HGPS cell (cell line): ENCODE measurements around the genes ELF3, GPR37L1 and ARL8A.

- RRBS = no CpG with 5 or more reads among the region's 13 CpGs
Measured at GRCh38 chr1:201374580-201375597, 2.6 kb downstream of the TNNT2 start.

- RRBS = 93% methylated on average over 2 of the region's 7 CpGs
Measured at GRCh38 chr1:201498411-201498776, 8.5 kb downstream of the CSRP1 start.

GRCh38 chr1:201500561-201501682 lies 6.0 kb downstream of the CSRP1 start:
- RRBS = no CpG with 5 or more reads among the region's 12 CpGs

DNA sequence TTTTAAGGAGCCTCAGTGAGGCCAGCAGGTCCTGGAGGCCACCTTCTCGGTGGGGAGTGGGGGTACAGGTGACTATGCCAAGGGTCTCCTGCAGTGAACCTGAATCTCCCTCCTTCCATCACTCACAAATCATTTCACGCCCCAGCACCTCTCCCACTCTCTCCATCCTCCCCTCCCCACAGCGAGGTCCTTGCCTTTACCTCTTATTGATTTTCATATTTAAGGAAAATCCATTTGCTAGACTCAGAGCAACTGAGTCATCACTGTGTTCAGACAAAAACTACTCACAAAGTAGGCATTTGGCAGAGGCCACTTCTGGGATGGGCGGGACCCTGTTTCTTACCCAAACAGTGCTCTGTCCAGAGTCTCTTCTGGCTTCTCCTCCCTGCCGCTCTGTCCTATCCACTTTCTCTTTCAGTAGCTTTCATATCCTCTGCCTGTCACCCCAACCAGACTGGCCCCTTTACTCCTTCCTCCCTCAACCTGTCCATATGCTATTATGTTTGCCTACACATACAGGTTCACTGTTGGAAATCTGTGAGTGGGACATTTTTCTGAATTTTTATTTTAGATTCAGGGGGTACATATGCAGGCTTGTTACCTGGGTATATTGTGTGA lies 2.4 kb upstream of the NAV1 start:
- RRBS = no CpG with 5 or more reads among the region's 5 CpGs

DNA sequence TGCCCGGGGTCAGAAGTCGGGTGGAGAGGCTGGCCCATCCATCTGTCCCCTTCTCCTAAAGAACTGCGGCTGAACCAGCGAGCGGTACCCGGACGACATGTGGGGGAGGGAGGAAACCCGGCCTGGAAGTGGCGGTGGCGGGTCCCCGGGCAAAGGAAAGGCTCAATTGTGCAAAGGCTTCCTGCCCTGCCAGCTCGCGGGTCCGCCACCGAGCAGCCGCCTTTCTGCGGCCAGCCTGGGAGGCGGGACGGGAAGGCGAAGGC lies 410 bp upstream of the NAV1 start:
- RRBS = 5% methylated on average over 6 of the region's 20 CpGs

DNA sequence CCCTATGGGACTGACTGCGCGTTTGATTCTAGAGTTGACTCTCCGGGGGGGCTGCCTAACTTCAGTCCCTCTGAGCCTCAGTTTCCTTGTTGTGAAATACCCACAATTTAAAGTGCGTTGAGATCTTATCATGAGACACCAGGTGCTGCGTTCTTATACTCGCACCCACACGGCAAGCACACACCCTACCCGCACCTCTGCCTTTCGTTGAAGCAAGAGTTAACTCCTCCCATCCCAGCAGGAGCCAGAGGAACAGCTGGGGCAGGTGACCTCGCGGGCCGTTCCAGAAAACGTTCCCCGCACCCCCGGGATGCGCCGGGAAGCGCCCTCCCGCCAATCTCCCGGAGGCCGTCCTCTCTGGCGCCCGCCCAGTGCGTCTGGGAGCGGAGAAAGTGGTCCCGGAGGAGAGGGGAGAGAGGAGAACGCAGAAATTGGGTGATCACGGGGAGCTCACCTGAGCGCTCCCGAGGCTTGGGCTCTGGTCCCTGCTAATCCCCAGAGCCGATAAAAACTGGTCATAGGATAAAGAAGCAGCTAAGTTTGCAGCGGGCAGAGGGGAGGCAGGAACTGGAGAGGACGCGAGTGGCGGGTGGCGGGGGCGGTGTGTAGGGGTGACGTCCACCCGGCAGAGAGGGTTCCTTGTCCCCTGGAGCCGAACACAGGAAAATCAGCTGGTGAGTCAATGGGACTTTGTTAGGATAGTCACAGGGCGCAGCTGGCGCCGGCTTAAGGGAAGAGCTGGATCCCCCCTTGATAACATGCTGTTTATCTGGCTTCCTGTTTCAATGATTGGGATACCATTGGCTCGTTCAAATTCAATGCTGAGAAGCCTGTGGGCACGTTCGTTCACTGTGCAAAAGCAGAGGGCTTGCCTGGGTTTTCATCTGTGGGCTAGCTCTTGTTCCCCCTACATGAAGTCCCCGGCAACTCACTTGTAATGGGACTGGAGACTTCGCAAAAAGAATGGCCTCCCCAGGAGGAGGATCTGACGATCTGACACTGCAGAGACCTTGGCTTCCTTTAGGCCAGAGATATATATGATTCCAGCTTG lies 963 bp downstream of the NAV1 start:
- RRBS = 6% methylated on average over 15 of the region's 49 CpGs

DNA sequence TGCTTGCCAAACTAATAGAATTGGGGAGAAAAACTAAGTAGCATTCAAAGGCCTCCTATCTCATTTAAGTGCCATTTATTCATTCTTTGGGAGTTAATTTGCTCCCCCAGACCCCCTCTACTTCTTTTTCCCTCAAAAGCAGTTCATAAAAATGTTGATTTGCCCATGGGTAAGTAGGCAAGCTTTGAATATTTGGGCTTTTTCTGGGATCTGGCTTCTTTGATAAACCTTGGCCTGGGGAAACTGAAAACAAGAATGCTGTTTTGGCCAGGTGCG lies 2.3 kb downstream of the NAV1 start:
- RRBS = no CpG with 5 or more reads among the region's 1 CpG

DNA sequence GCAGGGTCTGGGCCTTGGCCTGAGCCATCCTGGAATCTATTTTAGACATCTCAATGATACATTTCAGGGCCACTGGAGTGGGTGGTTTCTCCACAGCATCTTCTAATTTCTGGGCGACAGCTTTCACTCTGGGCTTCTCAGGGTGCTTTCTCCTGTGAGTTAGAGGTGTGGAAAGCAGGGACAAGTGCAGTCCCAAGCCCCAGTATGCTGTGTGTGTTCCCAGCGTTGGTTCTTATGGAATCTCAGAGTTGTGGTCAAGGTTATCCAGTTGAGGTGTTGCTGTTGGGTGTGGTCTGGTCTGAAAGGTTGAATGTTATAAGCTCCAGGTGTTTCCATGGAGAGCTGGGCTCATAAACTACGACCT lies 117.2 kb downstream of the NAV1 start:
- RRBS = no CpG with 5 or more reads among the region's 3 CpGs

DNA sequence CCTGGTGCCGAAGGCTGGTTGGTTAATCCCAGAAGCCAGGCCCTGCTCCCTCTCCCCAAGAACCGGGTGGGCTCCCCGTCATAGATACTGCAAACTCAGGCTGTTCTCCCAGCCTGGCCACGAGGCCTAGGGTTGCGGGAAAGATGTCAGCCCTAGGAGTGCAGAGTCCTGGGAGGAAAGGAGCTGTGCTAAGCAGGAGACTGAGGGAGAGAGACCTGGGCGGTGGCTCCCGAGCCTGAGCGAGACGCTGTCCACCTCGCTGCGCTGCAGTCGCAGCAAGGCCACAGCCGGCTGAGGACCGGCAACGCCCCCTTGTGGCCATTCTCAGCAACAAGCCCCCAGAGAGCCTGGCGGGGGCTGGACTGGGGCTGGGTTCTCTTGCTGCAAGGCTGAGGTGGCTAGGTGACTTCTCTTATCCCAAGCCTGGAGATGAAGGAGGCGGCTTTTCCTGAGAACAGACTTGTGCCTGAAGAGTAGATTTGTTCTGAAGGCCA lies 124.8 kb upstream of the IPO9 start:
- RRBS = no CpG with 5 or more reads among the region's 17 CpGs

DNA sequence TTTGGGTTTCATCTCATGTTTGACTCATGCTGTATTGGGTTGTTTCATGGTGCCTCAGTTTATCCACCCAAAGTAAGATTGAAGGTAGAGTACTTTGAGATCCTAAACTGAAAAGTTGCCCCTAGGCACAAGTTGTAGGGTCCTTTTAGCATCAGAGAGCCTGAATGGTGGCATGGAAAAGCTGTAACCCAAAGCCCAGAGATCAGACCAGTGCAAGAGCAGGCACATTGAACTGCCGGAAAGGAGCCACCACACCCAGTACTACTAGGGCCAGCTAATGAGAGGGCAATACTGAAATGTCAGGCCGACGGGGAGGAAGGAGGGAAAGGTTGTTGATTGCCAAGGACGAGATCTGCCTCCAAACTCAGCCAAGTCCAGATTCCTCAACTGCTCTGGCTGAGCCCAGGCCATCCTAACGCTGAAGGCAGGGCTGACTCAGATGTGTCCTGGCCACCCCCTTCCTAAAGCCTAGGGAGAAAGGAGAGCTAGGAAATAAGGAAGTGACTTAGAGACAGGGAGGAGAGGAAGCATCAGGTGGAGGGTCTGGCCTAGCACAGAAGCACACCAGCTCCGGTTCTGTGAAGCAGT lies 42.2 kb upstream of the IPO9 start:
- RRBS = no CpG with 5 or more reads among the region's 6 CpGs

- RRBS = no CpG with 5 or more reads among the region's 10 CpGs
Measured at GRCh38 chr1:201883386-201884257, 5.1 kb upstream of the SHISA4 start.

GRCh38 chr1:201886194-201886545 lies 2.5 kb upstream of the SHISA4 start:
- RRBS = no CpG with 5 or more reads among the region's 4 CpGs

DNA sequence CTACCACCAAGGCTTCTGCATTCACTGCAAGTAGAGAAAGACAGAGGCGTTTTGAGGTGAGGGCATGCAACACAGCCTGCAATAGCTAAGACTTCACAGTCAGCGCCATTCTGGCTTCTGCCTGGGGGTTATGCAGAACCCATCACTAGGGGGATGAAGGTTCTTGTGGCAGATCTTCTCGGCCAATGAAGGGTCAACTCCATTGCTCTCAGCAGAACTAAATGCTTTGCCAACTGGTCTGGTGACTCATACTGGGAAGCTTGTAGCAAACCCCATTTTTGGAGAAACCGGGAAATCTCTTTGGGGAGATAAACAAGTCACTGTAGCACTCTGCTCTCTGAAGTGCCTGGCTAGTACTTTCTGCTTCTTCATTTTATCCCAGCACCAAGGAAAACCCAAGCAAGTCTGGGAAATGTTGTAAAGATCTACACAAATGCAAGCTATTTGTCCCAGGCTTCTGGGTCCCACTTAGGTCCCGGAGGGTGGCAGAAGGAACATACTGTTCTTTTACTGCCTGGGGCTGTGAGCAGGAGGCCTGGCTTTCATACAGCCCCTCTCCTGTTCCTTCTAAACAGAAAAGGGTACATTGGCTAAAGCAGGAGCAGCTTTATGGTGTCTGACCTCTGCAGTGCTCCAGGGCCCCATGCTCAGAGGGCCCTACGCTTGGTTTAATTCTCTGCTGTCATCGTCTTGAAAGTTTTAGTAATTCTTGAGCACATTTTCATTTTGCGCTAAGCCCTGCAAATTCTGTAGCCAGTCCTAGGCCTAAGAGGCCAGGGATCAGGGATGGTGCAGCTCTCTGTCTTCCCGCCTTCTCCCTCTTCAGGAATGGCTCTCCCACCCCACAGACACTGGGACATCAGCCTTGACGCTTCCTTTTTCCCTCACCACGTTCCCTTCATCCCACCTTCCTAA lies 28.8 kb downstream of the LMOD1 start:
- RRBS = no CpG with 5 or more reads among the region's 11 CpGs

DNA sequence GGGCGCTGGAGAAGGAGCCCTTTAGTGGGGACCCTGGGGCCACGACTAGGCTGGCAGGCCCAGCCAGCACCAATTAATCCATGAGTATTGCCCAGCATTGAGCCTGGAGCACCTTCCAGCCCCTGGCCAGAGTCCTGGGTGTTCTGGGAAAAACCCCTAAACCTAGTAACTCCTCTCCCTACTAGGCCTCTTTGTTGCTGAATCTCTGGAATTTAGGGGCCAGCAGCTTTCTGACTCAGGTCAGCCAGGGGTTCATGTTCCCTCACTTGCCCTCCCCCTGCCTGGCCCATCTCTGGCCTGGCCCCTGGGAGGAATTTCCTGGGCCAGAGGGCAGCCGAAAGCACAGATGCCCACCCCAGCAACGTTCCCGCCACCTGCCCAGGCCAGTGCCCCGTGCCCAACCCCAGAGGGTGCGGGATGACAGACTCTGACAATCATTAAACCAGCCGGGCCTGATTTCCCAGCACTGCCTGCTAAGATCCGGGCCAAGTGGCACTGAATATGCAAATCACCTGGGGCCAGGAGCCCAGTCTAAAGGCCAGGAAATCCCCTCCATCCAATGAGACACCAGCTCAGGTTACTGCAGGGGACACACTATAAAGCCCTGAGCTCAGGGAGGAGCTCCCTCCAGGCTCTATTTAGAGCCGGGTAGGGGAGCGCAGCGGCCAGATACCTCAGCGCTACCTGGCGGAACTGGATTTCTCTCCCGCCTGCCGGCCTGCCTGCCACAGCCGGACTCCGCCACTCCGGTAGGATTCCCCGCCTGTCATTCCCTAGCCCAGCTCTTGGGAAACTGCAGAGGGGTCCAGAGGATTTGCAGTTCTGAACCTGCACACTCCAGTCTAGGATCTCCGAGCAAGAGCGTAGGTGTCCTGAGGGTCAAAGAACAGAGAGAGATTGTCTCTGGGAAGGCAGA lies at the start of gene ELF3:
ELF3 (plus strand) TSS at position 630 of the 916 bp plus-strand sequence.
- RRBS = 90% methylated on average over 7 of the region's 22 CpGs

- RRBS = no CpG with 5 or more reads among the region's 4 CpGs
Measured at GRCh38 chr1:202047756-202048404, 37.5 kb downstream of the ELF3 start.

- RRBS = 13% methylated on average over 5 of the region's 13 CpGs
Measured at GRCh38 chr1:202122497-202123088, at the start of gene GPR37L1. Gene GPR37L1, plus strand, starts transcription at chr1:202122917.

GRCh38 chr1:202128083-202128536 lies 5.4 kb downstream of the GPR37L1 start:
- RRBS = no CpG with 5 or more reads among the region's 17 CpGs

DNA sequence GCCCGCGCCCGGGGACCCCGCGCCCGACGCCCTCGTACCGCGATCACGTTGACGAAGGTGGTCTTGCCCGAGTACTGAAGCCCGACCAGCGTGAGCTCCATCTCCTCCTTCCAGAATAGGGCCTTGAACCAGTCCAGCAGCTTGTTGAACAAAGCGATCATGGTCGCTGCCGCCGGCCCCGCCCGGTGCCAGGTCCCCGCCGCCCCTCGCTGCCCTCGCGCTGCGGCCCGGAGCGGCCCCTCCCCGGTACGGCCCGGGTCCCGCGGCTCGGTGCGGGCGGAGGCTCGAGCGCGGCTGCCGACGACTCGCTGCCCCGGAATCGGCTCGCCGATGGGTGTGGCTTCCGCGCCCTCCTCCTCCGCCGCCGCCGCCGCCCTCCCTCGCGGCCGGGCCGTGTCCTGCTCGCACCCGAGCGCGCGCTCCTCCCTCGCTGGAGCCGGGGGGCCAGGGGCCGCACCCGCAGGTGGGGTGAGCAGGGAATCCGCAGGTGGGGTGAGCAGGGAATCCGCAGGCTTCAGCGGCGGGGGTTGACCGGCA lies at the start of gene ARL8A:
ARL8A (minus strand) TSS at position 326 of the 537 bp plus-strand sequence.
- RRBS = 1% methylated on average over 51 of the region's 72 CpGs

DNA sequence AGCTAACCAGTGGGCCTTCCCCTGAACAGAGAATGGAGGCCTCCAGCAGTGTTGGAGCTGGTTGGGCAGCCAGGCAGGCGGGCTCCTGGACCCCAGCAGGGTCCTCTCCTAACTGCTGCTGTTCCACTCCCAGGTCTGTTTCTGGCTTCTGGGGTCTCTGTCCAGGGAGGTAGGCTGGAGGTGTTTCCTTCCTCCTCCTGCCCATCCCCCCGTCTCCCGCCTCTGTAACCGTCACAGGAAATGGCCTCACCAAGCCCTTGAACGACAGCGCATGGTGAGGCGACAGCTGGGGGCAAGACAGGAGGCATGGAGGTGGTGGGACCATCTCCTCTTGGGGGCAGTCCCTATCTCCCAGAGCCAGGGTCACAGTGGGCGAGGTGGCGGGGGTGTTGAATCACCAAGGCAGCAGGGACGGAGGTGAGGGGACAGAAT lies 539 bp downstream of the PTPN7 start:
- RRBS = no CpG with 5 or more reads among the region's 10 CpGs

GRCh38 chr1:202161853-202162679 lies 1.7 kb upstream of the PTPN7 start:
- RRBS = no CpG with 5 or more reads among the region's 10 CpGs